Endothelial cell of umbilical vein (primary cell): ENCODE data around the gene KRBA1.

DNA sequence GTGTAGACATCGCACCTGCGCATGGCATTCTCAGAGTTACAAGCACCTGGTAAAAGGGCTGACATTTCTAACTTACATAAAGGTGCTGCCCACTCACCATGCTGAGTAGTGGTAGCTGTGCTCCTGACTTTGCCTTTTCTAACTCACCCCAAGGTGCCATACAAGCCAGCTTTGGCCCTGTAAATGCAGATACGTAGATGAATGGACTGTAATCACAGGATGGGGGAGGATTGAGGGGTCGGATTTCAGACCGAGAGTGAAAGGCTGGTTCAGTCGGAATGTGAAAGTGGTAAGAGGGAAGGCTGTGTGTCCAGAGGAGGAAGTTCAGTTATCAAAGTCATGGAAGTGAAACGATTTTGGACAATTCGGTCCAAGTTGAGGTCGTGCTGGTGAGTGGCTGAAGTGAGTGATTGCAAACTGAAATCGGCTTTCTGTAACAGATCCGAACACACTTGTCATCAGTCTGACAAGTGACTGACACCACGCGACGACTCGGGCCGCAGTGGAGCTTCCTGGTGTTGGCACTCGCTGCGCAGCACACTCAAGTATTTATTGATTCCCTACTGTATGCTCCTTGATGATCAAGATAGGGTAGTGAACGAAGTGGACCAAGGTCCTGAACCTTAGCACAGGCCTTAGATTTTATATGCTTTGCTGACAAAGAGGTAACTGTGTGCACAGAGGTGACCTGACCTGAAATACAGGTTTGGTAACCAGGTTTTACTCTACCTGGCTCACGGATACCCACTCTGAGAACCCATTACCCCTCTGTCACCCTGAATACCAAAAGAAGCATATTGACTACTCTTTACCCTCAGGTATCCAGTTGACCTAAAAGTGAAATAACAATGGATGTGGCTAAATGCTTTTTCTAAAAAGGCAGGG is 10.5 kb downstream of the ZNF282 start:
- PRO-cap, result no peak
CAGE:
- cytosol, long polyA minus RNA, result no peak
- cytosol, long polyA plus RNA, result no peak
- long polyA plus RNA, result no peak
- nucleus, long polyA minus RNA, result no peak
- nucleus, long polyA plus RNA, result no peak

DNA sequence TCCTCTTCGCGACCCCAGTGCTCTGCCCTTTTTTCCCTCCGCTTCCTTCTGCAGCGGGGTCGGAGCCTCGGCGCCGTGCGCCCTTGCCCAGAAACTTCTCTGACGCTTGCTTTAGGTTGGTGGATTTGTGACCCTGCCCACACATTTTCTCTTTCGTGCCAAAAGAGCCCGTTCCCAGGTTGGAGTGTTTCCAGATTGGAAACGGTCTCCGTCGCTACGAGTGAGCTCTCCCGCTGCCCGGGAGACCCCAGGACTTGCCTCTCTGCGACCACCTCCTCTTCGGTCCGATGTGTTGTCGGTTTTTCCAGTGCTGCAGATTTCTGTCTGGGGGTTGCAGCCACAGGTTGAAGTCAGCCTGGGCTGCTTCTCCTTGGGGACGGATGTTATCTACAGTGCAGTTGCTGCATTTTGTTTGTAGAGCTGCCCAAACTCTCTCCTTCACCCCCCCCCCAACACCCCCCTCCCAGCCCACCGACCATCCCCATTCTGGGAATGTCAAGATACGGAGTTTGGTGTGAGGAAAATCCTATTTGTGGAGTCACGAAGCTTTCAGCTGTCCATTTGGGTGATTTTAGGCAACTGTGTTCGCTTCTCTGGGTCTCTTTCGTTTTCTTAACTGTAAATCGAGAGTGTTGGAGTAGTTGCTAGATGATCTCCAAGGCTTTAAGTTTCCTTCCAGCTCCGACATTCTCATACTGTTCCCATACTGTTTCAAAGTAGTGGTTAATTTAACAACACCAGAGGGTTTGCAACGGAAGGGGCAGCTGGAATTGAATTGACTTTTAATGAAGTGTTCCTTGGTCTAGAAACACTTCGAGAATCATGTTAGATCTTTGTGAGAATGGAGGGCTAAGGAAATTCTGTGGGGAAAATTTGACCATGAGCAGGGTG is 736 bp downstream of the ZNF212 start:
- PRO-cap, result no peak
CAGE:
- cytosol, long polyA minus RNA, result no peak
- cytosol, long polyA plus RNA, result no peak
- long polyA plus RNA, result no peak
- nucleus, long polyA minus RNA, result no peak
- nucleus, long polyA plus RNA, result no peak

DNA sequence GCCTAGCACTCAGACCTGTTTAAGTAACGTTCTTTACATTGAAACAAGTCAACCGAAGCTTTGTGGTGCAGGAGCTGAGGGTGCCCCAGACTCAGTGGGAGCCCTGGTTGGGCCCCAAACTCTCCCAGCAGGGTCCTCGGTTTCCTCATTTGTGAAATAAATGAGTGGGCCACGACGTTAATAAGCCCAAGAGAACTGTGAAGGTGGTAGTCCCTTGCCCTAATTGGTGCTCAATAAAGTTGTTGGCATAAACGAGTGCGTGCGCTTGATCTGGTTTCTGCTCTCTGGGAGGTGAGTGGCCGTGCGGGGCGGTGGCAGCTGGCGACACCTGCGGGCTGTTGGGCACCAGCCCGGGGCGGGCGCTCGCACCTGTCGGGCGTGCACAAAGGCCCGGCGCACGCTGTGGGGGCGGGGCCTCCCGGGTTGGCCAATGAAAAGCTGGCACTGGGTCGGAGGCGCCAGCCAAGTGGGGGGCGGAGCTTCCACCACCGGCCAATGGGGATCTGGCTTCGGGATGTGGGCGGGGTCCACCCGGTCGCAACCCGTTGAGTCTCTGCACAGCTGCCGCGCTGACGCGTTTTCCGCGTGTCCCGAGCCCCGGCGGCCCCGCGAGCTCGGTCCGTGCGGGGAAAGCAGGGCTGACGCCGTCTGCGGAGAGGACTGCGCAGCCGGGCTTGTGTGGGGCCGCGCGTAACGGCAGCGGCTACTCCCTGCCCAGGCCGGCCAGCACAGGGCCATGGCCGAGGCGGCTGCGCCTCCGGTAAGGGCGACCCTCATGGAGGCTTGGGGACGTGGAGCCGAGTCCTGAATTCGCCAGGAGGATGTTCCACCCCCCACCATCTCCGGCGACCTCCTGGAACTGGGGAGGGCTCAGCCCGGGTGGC is 23.0 kb downstream of the ZNF783 start:
- PRO-cap, result unidirectional peak, plus-strand start at position 545 of the sequence
CAGE:
- cytosol, long polyA minus RNA, result no peak
- cytosol, long polyA plus RNA, result no peak
- long polyA plus RNA, result no peak
- nucleus, long polyA minus RNA, result start-site peak on the plus strand centred at position 542 of the sequence, 72 bp wide, 75 reads
- nucleus, long polyA plus RNA, result no peak

DNA sequence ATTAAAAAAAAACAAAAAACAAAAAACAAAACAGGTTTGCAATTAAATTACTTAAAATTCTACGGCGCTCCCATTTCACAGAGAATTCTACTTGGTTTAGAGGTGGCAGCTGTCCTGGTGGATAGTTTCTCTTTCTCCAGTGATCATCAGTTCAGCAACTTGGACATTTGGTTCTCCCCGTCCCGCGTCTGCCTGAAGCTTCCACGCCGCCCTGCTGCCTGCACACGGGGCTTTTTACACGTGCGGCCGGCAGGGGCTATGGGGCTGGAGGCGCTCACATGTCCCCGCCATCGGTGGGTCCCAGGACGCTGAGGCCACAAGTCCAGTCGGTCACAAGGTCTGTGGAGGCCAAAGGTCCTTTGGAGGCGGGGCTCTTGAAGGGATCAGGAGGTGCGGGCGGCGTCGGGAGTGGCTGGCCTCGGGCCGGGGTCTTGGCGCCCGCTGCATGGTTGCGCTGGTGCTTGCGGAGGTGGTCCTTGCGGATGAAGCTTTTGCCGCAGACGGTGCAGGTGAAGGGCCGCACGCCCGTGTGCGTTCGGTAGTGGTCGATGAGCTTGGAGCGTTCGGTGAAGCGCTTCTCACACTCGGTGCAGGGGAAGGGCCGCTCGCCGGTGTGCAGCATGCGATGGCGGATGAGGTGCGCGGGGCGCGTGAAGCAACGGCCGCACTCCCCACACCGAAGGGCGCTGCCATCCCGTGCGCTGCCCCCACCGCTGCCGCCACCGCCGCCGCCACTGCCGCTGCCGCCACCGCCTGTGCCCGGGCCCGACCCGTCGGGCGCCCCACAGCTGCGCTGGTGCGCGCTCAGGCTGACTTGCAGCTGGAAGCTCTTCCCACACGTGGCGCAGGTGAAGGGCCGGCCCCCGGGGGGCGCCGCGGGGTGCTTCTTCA is 13.5 kb upstream of the ZNF777 start:
- PRO-cap, result no peak
CAGE:
- cytosol, long polyA minus RNA, result no peak
- cytosol, long polyA plus RNA, result no peak
- long polyA plus RNA, result no peak
- nucleus, long polyA minus RNA, result no peak
- nucleus, long polyA plus RNA, result no peak

DNA sequence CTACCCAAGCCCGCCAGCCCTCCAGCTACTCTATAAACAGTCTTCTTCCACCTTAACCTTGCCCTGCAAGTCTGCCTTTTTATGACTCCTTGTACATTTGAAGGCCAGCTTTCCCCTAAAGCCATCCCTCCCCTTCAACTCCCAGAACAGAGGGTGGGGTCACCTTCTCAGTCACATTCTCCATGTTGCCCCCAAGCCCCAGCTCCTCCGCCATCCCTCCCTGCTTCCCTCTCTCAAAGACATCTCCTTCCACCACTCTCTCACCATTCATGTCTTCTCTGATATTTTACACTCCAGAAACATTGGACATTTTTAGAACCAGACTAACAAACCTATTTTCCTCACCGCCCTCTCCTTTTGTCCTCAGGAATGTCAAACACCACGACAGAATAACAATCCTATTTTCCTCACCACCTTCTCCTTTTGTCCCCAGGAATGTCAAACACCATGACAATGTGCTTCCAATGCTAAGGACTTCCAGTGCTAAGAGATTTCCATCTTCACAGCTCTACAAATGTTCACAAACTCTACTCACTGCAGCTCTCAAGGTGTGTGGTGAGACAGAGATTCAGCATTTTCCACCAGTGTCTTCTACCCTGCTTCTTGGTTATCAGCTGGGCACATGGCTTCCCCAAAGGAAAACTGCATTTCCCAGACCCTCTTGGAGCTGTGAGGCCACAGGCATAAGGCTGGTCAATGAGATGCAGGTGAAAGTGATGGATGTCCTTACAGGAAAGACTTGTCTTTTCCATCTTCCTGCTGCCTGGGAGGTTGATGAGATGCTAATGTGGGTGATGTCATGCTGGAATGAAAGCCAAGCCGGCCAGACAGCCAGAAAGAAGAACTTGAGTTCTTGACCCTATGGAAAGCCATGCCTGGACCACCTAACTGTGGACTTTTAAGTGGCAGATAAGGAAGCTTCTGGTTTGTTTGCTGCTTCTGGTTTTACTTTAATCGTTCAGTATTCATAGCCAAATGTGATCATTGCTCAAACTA is 85.1 kb upstream of the ZNF746 start:
- PRO-cap, result no peak
CAGE:
- cytosol, long polyA minus RNA, result no peak
- cytosol, long polyA plus RNA, result no peak
- long polyA plus RNA, result no peak
- nucleus, long polyA minus RNA, result no peak
- nucleus, long polyA plus RNA, result no peak

GRCh38 chr7:149583942-149584819 is 86.6 kb upstream of the ZNF746 start:
- PRO-cap, result no peak
CAGE:
- cytosol, long polyA minus RNA, result no peak
- cytosol, long polyA plus RNA, result no peak
- long polyA plus RNA, result no peak
- nucleus, long polyA minus RNA, result no peak
- nucleus, long polyA plus RNA, result no peak

DNA sequence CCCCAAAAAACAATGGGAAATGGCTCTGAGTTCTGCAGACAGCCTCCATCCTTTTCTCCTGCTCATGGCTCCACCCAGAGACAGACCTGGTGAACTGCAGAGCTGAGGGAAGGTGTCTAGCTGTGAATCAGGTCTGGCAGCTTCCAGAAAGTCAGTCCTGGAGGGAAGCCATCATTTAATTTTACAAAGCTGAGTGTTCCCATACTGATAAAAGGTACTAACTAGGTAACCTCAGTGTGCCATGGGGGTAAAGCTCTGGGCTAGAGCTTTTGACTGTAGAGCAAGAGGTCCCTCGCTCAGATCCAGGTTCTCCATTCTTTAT is 101.4 kb upstream of the ZNF746 start:
- PRO-cap, result no peak
CAGE:
- cytosol, long polyA minus RNA, result no peak
- cytosol, long polyA plus RNA, result no peak
- long polyA plus RNA, result no peak
- nucleus, long polyA minus RNA, result no peak
- nucleus, long polyA plus RNA, result no peak

GRCh38 chr7:149625508-149626403 is 89.0 kb upstream of the KRBA1 start:
- PRO-cap, result no peak
CAGE:
- cytosol, long polyA minus RNA, result no peak
- cytosol, long polyA plus RNA, result no peak
- long polyA plus RNA, result no peak
- nucleus, long polyA minus RNA, result no peak
- nucleus, long polyA plus RNA, result no peak

DNA sequence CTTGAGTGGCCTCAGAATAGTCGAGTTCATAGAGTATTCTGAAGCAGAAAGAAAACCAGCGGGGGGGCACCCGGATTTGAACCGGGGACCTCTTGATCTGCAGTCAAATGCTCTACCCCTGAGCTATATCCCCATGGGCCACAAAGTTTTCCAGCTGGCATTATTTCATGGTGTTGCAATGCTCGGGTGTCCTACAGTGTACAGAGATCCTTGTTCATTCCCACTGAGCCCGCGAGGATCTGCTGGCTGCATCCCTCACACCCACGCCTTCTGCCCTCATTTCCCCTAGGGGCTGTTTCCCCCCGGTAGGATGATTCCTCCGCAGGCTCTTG is 23.7 kb upstream of the KRBA1 start:
- PRO-cap, result unidirectional peak, minus-strand start at position 140 of the sequence
CAGE:
- cytosol, long polyA minus RNA, result no peak
- cytosol, long polyA plus RNA, result no peak
- long polyA plus RNA, result no peak
- nucleus, long polyA minus RNA, result no peak
- nucleus, long polyA plus RNA, result no peak

DNA sequence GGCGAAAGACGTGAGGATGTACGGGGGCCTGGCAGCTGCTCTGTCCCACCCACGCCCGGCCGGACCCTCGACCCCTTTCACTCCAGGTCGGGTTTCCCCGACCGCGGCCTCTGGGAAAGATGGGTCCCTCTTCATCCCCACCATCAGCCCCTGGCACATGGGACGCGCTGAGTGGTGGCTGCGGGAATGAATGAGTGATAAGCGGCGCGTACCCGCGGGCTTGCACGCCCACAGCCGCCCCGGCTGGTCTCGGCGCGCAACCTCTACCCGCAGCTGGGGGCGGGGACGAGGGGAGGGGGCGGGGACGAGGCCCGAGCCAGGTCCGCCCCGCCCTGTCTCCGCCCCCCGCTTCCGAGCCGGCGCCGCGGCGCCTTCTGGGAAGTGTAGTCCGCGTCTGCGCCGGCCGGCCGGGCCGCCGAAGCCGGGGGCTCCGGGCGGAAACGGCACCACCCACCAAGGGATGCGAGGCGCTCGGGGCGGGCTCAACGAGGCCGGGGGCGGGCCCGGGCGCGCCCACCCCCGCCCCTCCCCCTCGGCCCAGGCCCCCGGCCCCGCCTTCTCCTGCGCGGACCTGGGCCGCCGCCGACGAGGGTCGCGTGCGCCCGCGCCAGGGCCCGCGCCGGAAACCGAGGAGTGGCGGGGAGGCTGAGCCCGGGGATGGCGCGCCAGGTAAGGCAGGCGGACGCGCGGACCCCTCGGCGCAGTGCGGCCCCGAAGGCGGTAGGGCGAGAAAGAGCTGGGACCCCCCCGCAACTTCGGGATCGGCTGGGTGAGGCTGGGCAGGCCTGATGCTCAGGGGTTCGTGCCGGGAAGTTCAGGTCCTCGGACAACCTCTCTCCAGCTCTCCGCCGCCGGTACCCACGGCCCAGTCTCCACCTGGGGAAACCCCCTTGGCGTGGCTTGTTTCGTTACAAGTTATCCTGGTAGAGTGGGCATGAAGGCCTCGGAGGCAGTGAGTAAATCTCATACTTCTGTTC is at the start of gene KRBA1:
KRBA1 (plus strand) TSS at position 554 of the 977 bp plus-strand sequence.
- PRO-cap, result bidirectional peak, plus-strand start at position 632 of the sequence, minus-strand start at position 251 of the sequence
CAGE:
- cytosol, long polyA minus RNA, result start-site peak on the plus strand centred at position 594 of the sequence, 81 bp wide, 10 reads
- cytosol, long polyA plus RNA, result no peak
- long polyA plus RNA, result no peak
- nucleus, long polyA minus RNA, result no peak
- nucleus, long polyA plus RNA, result no peak

DNA sequence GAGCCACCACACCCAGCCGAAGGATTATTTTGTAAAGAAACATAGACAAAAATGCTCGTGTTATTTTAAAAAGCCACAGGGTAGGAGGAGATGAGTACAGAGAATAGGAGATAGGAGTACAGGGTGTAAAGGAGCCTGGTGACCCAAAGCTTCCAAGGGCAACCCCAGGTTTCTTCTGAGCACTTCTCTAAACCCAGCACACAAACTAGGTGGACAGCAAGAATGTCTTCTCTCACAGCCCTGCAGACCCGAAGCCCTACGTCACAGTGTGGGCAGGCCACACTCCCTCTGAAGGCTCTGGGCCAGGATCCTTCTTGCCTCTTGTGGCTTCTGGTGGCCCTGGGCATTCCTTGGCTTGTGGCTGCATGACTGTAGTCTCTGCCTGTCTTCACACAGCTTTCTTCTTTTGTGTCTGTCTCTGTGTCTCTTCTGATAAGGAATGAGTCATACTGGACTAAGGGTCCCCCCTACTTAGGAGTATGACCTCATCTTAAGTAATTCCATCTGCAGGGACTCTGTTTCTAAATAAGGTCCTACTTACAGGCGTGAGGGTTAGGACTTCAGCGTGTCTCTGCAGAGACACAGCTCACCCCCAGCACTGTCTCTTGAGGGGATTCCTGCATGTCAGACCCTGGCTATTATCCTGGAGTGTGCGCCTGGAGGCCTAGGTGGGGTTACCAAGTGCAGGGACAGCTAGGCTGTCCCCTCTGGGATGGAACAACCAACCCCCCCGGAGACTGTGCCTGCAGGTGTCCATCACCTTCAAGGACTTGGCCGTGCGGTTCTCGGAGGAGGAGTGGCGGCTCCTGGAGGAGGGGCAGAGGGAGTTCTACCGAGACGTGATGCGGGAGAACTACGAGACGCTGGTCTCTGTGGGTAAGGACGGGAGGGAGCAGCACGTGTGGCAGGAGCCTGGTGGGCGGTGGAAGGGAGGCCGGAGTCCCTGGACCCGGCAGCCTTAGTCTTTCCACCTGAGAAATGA is 4.3 kb downstream of the KRBA1 start:
- PRO-cap, result no peak
CAGE:
- cytosol, long polyA minus RNA, result no peak
- cytosol, long polyA plus RNA, result no peak
- long polyA plus RNA, result no peak
- nucleus, long polyA minus RNA, result no peak
- nucleus, long polyA plus RNA, result no peak

- PRO-cap, result no peak
CAGE:
- cytosol, long polyA minus RNA, result no peak
- cytosol, long polyA plus RNA, result no peak
- long polyA plus RNA, result no peak
- nucleus, long polyA minus RNA, result no peak
- nucleus, long polyA plus RNA, result no peak
These were observed 26.9 kb downstream of the KRBA1 start for GRCh38 chr7:149741691-149741963.

GRCh38 chr7:149742129-149742486 is 27.4 kb downstream of the KRBA1 start:
- PRO-cap, result no peak
CAGE:
- cytosol, long polyA minus RNA, result no peak
- cytosol, long polyA plus RNA, result no peak
- long polyA plus RNA, result no peak
- nucleus, long polyA minus RNA, result no peak
- nucleus, long polyA plus RNA, result no peak

DNA sequence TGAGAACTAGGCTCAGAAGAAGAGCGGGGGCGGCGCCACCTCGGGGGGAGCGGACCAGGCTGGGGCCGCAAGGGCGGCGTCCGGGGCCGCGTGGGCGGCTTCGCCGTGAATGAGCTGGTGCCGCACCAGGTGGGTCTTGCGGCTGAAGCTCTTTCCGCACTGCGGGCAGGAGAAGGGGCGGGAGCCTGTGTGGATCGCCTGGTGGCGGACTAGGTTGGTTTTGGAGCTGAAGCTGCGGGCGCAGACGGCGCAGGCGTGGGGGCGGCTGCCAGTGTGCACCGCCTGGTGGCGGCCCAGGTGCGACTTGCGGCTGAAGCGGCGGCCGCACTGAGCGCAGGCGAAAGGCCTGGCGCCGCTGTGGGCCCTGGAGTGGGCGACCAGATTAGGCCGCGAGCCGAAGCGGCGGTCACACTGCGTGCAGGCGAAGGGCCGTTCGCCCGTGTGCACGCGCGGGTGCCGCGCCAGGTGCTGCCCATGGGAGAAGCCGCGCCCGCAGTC is 8.6 kb downstream of the ZNF467 start:
- PRO-cap, result no peak
CAGE:
- cytosol, long polyA minus RNA, result no peak
- cytosol, long polyA plus RNA, result no peak
- long polyA plus RNA, result no peak
- nucleus, long polyA minus RNA, result no peak
- nucleus, long polyA plus RNA, result no peak

- PRO-cap, result no peak
CAGE:
- cytosol, long polyA minus RNA, result no peak
- cytosol, long polyA plus RNA, result no peak
- long polyA plus RNA, result no peak
- nucleus, long polyA minus RNA, result no peak
- nucleus, long polyA plus RNA, result no peak
These were observed 824 bp upstream of the ZNF467 start for GRCh38 chr7:149774157-149774666.

DNA sequence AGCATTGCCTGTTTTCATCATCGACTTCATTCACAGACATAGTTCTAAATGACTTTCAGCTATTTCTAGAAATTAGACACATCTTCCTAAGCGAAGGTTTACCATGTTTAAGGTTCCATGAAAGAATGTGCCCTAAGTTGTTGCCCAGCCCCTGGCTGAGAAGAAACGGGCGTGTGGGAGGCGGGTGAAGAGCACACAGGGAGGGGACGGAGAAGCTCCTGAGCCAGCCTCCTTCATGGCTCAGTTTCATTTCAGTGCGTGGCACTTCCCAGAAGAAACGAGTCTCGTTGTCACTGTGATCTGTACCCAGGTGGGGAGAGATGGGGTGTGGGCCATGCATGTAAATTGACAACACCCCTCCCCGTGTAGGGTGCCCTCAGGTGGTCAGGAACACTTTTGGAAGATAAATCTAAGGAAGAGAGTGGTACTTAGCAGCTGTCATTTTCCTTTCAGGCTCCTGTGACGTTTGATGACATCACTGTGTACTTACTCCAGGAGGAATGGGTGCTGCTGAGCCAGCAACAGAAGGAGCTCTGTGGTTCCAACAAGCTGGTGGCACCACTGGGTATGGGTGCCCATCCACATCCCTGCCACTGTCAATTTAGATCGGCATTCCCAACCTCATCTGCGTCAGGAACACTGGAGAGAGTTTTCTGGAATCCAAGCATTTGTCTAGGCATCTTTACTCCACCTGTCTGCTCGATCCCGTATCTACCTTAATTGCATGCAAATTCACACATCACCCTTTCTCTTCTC is 6.2 kb downstream of the ZNF862 start:
- PRO-cap, result no peak
CAGE:
- cytosol, long polyA minus RNA, result no peak
- cytosol, long polyA plus RNA, result no peak
- long polyA plus RNA, result no peak
- nucleus, long polyA minus RNA, result no peak
- nucleus, long polyA plus RNA, result no peak

DNA sequence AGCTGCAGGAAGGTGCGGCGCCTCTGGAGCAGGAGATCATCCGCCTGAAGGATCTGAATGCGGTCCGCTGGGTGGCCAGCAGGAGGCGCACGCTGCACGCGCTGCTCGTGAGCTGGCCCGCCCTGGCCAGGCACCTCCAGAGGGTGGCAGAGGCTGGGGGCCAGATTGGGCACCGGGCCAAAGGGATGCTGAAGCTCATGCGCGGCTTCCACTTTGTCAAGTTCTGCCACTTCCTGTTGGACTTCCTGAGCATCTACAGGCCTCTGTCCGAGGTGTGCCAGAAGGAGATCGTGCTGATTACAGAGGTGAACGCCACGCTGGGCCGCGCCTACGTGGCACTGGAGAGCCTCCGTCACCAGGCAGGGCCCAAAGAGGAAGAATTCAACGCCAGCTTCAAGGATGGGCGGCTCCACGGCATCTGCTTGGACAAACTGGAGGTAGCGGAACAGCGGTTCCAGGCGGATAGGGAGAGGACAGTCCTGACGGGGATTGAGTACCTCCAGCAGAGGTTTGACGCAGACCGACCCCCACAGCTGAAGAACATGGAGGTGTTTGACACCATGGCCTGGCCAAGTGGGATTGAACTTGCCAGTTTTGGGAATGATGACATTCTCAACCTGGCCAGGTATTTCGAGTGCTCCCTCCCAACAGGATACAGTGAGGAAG is 12.2 kb upstream of the ATP6V0E2 start:
- PRO-cap, result no peak
CAGE:
- cytosol, long polyA minus RNA, result no peak
- cytosol, long polyA plus RNA, result no peak
- long polyA plus RNA, result no peak
- nucleus, long polyA minus RNA, result no peak
- nucleus, long polyA plus RNA, result no peak

DNA sequence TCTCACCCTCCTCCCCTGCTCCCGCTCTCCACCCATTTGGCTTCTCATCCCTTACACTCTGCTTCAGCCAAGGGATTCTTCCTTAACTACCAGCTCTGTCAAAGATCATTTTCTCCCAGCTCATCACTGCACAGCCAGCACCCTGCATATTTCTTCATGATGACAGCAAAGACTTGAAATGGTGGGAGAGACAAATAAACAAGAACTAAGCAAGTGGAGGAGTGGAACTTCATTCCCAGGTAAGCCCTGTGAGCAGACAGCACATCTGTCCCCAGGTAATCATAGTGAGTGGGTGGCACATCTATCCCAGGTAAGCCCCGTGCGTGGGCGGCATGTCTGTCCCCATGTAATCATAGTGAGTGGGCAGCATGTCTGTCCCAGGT is 98.8 kb downstream of the ATP6V0E2 start:
- PRO-cap, result no peak
CAGE:
- cytosol, long polyA minus RNA, result no peak
- cytosol, long polyA plus RNA, result no peak
- long polyA plus RNA, result no peak
- nucleus, long polyA minus RNA, result no peak
- nucleus, long polyA plus RNA, result no peak

DNA sequence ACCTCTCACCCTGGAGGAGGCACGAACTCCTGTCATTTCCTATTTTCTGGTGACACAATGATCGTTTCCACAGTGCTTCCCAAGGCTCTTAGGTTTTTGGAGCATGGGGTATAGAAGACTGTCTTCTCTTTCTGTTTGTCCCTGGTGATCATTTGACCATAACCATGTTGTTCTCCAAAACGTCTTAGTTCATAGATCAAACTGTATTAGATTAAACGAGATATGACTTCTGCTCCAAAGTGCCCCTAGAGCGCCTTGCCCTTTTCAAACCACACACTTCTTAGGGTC is 179.2 kb downstream of the ATP6V0E2 start:
- PRO-cap, result no peak
CAGE:
- cytosol, long polyA minus RNA, result no peak
- cytosol, long polyA plus RNA, result no peak
- long polyA plus RNA, result no peak
- nucleus, long polyA minus RNA, result no peak
- nucleus, long polyA plus RNA, result no peak

DNA sequence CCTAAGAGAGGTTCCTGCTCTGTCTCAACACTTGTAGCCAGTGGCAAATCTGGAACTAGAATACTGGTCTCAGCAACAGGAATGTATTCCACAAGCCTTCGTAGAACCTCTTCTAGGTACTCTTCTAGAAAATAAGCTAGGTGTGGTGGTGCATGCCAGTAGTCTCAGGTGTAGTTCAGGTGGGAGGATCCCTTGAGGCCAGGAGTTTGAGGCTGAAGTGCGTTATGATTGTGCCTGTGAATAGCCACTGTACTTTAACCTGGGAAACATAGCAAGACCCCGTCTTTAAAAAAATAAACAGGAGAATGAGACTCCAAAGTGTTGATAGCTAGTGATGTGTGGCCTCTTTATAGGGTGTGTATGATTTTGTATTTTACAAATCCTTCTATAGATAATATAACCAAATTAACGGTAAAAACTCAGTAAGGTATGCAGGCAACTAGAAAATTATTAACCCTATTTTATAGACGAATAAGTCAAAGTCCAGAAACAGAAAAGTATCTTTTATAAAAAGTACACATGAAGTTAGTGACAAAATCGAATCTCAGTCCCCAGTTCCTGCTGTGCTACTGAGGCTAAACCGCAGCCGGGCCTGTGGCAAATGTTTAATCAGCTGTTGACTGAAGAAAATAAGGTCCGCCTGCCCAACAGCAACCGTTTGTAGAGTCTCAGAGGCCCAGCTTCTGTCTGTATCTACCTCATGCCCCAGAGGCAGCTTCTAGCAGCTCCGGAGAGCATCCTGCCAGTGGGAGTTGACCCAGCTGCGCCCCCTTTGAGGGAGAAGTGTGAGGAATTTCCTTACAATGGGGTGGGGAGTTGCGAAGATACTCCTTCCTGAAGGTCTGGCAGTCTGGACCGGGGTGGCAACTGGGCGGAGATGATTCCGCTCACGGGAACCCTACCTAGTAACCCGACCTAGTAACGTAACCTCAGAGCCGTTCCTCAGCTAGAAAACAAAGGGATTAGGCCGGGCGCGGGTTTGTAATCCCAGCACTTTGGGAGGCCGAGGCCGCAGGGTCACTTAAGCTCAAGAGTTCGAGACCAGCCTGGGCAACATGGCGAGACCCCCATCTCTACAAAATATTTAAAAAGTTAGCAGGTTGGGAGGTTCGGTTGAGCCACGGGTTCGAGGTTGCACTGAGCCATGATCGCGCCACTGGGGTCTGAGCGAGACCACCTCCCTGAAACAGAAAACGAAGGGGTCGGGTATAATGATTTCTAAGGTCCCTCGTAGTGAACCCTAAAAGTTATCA is 1.1 kb upstream of the ZNF775 start:
- PRO-cap, result bidirectional peak, plus-strand start at position 848 of the sequence, minus-strand start at position 747 of the sequence
CAGE:
- cytosol, long polyA minus RNA, result no peak
- cytosol, long polyA plus RNA, result no peak
- long polyA plus RNA, result no peak
- nucleus, long polyA minus RNA, result no peak
- nucleus, long polyA plus RNA, result no peak